ENCODE data around the gene HOXA4.

GRCh38 chr7:25495259-25495678 is 267.0 kb upstream of the NPVF start:
- RRBS, result no CpG with 5 or more reads among the region's 10 CpGs

GRCh38 chr7:25624735-25625322 is 396.5 kb upstream of the NPVF start:
- RRBS, result no CpG with 5 or more reads among the region's 9 CpGs

GRCh38 chr7:25897504-25897788 is 254.6 kb upstream of the NFE2L3 start:
- RRBS, result no CpG with 5 or more reads among the region's 4 CpGs

- RRBS, result no CpG with 5 or more reads among the region's 3 CpGs
Observed at GRCh38 chr7:26193156-26193705, 7.3 kb downstream of the HNRNPA2B1 start.

- RRBS, result 95% methylated on average over 2 of the region's 19 CpGs
Observed at GRCh38 chr7:26440733-26441794, 149.4 kb downstream of the SNX10 start.

DNA sequence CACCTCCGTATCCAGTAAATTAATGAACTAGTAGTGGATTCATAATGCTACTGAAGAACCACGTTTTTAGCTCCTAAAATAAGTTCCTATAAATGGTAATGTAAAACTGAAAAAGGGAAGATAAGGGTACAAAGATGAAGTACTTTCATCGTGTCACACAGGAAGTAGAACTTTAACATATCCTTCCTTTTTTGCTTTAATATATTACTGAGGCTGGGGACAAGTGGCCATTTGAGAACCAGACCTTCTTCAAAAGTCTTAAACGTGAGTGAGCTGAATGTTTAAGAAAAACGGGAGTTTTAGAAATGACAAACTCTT is 879 bp downstream of the SKAP2 start:
- RRBS, result no CpG with 5 or more reads among the region's 5 CpGs

DNA sequence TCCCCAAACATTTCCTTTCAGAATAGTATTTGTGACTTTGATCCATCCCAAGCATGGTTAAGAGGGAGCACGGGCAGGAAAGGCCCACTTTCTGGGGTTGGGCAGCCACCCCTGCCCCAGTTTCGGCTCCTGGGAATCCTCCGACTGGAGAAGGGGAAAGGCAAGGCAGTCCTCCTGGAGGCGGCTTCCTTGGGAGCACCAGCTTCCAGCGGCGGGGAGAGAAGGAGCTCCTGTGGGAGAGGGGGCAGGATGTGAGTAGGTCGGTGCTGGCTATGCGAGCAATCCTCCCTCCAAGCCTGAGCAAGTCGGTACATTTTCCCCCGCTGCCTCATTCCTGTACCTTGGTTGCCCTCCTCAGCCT is 2.1 kb upstream of the HOXA1 start:
- RRBS, result no CpG with 5 or more reads among the region's 10 CpGs

DNA sequence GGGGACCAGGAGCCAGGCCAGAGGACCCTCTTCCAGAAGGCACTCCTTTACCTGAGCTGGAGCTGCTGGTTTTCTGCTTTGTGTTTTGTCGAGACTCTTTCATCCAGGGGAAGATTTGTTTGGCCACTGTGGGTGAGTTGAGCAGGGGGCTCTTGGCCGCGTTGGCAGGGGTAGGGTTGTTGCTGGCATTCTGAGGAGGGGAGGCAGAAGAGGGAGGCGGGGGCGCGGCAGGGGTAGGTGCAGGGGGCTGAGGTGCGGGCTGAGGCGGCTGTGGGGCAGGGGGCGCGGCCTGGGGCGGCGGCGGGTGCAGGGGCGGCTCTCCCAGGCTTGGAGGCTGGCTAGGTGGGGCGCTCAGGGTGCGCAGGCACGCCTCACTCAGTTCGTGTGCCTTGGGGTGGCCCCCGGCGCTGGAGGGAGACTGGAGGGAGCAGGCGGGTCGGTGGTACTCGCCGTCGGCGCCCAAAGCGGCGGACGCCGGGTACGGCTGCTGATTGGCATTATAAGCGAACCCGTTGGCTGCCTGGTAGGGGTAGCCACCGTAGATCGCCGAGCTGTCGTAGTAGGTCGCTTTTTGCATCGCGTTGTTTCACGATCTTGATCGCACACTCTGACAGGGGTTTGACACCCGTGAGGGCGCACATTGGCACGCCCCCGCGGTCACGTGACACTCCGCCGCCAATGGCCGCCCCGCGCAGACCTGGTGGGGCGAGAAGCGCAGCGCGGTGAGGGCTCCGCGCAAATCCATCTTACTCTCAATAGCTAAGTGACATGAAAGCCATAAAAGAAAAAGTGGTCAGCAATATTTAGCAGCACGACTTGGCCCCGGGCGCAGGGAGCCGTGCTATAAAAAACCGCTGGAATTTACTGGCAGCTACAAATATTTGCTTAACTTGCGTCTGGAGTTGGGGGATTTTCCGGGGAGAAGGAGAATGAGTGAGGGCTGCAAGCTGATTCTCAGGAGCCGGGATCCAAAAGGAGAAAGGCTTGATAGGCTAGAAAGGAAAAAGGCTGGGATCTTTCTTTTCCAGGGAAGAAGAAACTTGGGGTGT is 7.9 kb upstream of the HOXA2 start:
- RRBS, result 90% methylated on average over 17 of the region's 67 CpGs

GRCh38 chr7:27116306-27117698 is 13.8 kb downstream of the HOXA4 start:
- RRBS, result no CpG with 5 or more reads among the region's 19 CpGs

DNA sequence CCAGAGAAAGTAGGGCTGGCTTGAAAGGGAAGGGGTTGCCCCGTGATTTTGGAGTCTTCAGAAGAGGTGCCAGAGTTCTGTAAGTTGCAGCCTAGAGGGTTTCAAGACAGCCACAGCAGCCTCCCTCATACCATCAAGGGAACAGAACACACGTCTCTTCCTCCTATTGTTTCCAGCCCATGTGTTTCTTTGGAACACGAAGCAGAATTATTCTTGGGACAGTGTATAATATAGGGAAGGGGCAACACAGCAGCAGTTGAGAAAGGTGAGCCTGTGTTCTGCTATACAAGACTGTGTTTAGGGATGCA is 5.2 kb downstream of the HOXA4 start:
- RRBS, result no CpG with 5 or more reads among the region's 3 CpGs

DNA sequence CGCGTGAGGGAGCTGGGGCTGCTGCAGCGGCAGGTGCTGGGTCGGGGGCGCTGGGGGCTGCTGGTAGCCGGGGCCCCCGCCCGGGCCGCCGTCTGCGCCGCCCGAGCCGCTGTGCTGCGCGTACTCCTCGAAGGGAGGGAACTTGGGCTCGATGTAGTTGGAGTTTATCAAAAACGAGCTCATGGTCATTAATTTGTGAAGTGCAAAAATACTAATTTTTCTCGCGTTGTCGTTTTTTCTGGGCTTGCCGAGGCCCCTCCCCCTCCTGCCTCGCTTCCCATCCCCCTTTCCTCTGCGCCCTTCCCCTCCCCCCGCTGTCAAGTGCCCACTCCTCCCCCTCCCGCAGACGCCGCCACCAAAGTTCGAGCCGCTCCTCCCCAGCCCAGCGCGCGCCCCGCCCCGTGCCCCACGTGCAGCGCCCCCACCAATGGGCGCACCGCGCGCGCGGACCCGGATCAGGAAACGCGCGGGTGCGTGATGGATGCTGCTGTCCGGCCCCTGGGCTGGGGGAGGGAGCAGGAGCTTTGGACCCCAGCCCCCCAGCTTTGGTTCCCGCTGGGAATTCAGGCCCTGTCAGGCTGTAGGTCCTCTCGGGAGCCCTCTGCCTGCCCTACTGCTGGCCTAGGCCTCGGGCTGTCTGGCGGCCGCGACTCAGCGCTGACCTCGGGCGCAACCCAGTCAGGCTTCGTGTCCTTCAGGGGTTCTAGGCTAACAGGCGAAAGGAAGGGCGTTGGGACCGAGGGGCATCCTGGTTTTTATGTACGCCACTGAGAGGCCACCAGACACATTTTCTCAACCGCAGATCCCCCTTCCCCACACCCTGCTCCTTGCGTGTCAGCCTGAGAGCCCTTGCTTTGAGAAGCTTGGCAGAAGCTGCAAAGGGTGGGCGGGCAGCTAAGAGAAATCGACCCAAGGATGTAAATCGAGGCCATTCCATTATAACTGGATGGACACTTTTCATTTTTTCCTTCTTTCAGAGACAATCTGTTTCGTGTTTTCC is at the start of gene HOXA4:
Gene HOXA4 (minus strand): TSS at position 213 of the 1,000 bp plus-strand sequence.
- RRBS, result no CpG with 5 or more reads among the region's 70 CpGs

DNA sequence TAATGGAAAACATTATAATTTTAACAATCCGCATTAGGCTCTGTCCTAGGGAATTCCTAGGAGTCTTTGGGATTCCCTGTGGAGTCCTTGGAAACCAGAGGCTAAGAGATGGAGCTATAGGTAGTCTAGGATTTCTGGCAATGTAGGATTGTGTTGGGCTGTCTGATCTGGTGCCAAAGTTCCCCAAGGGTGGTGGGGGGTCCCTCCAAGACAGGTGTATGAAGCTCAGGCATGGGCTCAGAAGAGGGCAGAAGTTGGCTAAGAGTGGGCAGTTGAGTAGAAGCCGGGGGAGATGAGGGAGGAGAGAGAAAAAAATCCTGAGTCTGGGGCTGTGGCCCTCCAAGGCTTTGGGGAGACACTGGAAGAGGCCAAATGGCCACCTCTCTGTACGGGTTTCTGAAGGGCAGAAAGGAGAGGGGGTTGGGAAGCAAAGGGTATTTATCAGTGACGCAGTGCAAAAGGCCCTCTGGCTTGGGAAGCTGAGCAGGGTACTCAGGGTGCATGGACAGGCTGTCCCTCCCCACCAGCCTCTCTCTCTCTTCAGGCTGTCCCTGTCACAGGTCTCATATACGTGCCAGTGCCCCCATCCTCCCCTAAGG is 988 bp downstream of the HOXA6 start:
- RRBS, result no CpG with 5 or more reads among the region's 5 CpGs

GRCh38 chr7:27159035-27159792 is 2.7 kb upstream of the HOXA7 start:
- RRBS, result no CpG with 5 or more reads among the region's 19 CpGs

DNA sequence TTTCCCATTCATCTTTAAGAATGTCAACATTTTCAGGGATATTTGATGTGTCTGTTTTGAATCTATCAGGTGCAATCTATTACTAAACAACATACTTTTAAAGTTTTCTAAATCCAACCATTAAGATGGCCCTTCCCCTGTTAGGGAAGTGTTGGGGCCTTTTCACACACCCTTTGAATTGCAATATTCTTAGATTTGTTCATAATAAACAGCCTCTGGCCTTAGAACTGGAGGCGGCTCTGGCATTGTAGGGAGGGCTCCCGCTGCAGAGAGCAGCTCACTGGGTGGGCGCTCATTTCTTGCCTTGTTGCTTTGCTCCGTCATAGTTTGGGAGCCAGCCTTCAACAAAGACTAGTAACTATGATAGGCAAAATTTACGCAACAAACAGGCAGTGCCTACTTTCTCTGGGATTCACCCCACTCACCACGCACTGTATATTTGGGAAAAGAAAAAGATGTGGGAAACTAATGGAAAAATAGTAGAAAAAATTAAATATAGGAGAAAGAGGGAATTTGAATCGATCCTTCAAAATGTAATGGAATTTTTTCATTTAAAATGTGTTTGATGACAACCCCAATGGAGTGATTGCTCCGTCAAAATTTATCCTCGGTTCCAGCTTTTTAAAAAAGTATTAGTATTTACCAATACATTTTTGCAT is 4.3 kb upstream of the HOXA10 start:
- RRBS, result no CpG with 5 or more reads among the region's 9 CpGs

DNA sequence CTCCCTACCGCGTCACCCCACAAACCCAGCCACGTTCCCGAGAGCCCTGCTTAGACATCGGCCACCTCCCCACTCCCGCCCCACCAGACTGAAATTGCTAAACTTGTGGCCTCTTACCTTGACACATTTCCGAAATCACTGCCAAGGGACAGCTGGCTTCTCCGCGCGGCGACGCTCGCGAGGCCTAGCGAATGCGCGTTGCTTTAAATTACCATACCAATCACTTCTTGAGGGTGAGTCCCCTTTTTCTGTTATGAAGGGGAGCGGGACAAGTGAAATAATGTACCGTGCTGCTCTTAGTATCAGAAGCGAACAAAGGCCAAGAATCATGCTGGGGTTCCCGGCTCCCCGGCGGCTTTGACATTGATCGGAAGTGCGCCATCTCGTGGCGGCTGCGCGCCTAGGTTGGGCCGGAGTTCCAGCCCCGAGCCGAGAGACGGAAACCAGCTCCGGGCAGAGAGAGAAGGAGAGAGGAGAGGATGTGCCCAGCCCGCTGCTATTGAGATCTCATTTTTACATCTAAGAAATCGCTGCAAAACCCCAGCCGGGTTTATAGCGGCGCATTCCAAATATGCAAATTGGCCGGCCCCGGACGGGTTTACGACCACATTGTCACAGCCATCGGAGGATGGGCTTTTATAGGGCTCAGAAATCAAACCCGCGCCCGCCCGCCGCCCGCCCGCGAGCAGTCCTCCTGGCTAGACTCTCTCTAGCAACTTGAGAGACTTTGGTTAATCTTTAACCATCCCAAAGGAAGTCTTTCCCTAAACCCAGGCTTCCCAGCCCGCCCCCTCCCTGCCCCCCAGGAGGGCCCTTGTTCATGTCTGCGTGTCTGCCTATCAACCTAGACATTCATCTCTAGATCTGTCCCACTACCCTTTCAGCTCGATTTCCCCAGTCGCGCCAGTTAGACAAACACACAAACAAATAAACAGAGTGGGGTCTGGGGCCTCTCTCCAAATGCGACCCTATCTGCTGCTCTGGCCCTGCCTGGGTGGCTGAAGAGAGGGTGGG is 5.2 kb downstream of the HOXA11 start:
- RRBS, result 3% methylated on average over 16 of the region's 58 CpGs

- RRBS, result no CpG with 5 or more reads among the region's 3 CpGs
Observed at GRCh38 chr7:27189777-27190290, 4.8 kb upstream of the HOXA11 start.

DNA sequence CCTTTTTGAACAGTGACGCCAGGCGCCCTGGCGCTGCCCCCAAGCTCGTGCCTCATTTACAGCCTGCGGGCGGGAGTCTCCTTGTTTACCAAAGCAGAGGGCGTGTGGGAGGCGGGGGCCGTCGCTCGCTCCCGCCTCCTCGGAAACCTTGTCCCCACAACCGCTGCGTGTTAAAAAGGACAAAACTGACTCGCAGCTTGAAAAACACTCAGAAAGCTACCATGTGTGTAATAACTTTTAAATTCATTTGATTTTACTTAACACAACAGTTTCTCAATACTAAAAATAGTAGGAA is 329 bp upstream of the HIBADH start:
- RRBS, result no CpG with 5 or more reads among the region's 16 CpGs

DNA sequence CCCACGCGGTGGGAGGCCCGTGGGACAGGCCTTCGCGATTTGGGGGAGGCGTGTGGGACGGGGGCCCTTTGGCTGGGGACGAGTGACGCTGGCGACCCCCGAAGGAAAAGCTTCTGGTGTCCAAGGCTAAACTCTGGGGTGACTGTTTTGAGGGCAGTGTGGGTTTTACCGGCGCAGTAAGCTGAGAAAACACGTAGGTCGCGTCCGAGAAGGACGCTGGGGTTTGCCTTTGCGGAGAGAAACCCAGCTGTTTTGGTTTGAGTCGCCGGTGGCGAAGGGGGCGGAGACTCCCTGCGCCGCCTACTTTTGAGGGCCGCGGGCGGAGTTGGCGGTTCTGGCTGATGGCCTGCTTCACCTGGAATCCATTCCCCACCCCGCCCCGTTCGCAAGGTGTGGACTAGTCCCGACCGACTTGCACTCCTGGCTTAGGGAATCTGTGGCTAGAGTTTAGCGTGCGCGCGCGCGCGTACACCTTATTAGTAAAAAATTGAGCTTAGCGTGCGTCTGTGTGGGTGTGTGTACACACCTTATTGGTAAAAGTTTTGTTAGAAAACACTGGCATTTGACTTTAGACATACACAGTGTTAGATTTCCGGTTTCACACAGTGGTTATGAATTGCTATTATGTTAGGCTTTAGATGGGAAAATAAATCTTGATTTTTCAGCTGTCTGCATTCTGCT is 694 bp downstream of the TAX1BP1 start:
- RRBS, result 3% methylated on average over 5 of the region's 44 CpGs

- RRBS, result no CpG with 5 or more reads among the region's 8 CpGs
Observed at GRCh38 chr7:27835250-27835823, 95.4 kb downstream of the TAX1BP1 start.

DNA sequence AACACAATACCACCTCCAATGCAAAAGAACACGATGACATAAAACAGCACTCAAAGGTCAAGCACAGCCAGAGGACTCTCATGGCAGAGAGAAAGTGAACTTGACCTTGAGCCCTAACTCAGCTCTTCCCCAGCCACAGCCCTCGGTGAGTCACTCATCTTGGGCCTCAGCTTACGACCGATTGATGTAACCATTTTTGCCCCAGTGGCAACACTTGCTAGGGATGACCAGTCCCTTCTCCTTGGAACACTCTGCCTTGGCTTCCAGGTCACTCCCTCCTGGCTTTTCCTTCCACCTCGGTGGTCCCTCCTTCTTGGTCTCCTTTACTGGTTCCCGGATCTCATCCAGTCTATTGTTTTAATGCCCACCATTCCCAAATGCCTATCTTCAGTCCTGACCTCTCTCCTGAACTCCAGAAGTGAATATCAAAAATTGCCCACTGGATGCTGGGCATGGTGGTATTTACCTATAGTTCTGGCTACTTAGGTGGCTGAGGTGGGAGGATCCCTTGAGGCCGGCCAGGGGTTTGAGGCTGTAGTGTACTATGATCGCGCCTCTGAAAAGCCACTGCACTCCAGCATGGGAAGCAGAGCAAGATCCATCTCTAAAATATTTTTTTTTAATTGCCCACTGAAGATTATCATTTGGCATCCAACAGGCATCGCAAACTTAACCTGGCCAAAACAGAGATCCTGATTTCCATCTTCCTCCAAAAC is 77.6 kb downstream of the JAZF1 start:
- RRBS, result no CpG with 5 or more reads among the region's 10 CpGs